UCH-1 (cell line): ENCODE measurements around a stretch of chr11.

DNA sequence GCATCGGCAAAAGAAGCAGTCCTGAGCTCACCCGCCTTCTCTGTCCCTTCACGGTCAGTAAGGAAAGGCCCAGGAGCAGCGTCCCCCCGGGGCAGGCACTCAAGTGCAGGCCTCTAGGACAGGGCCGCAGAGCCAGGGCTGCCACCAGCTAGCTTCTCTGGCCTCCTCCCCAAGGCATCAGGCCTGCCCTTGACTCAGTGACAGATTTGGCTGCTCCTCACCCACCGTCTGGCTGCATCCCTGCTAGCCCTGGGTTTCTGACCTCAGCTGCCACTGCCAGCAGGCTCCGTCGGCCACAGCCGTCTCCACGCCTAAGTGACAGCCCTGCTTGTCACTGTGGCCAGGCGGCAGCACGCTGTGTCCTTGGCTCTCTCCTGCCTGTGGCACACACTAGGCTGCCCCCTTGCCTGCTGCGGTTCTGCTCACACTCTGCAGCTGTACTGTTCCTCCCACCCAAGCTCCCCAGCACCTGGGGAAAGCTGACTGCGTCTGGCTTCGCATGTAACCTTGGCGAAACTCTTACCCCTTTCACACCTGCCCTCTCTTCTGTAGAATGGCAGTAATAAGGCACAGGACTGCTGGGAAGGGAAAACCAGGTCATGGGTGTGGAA is 32.3 kb upstream of the IGSF9B start:
- RRBS: no CpG with 5 or more reads among the region's 17 CpGs

DNA sequence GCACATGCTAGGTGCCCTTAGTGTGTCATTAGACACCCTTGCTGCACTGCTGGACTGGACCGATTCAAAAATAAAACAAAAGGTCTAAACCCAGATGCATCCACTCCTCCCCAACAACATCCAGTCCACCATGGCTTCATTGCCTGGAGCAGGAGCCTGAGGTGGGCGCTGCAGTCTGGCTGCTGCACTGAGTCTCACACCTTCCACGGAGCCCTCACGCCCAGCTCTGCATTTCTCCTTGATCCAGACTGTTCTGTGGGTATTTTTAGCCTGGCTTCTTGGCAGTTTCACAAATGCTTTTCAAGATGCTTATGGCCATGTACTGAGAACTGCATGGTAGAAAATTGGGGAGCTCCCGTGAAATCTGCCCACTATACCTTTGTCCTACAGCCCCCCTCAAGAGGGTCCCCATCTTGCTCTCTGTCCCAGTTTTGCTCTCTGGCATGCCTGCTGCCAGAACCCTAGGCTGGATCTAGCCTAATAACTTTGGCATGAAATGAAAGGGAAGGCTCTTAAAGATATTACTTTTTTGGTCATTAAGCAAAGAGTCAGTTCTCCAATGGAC is 53.3 kb upstream of the JAM3 start:
- RRBS: no CpG with 5 or more reads among the region's 5 CpGs

- RRBS: 21% methylated on average over 6 of the region's 26 CpGs
Observed at GRCh38 chr11:134032495-134033315, 36.2 kb upstream of the JAM3 start.

- RRBS: 18% methylated on average over 3 of the region's 25 CpGs
Observed at GRCh38 chr11:134047312-134048216, 21.3 kb upstream of the JAM3 start.

DNA sequence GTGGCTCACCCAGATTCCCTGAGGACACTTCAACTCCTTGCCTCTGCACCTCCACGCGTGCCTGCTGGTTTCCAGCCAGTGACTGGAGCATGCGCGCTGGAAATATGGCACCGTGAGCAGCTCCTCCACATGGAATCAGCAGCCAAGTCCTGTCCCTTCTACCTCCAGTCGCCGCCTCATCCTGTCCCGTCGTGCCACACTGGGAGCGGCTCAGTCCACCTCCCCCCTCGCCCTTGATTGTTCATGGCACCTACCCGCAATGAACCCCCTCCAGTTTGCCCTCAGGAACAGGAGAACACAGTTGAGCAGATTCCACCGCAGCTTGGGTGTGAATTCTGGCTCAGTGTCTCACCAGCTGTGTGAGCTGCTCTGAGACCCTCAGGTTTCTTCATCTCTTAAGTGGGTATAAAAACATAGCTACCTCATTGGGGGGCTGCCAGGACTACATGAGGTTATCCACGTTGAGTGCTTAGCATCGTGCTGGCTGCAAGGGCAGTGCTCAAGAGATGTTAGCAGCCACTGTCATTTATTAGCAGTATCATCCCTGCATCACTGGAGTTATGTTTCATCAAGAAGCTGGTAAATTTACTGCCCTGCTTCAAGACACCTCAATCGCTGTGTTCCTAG is 70.0 kb downstream of the NCAPD3 start:
- RRBS: no CpG with 5 or more reads among the region's 16 CpGs

DNA sequence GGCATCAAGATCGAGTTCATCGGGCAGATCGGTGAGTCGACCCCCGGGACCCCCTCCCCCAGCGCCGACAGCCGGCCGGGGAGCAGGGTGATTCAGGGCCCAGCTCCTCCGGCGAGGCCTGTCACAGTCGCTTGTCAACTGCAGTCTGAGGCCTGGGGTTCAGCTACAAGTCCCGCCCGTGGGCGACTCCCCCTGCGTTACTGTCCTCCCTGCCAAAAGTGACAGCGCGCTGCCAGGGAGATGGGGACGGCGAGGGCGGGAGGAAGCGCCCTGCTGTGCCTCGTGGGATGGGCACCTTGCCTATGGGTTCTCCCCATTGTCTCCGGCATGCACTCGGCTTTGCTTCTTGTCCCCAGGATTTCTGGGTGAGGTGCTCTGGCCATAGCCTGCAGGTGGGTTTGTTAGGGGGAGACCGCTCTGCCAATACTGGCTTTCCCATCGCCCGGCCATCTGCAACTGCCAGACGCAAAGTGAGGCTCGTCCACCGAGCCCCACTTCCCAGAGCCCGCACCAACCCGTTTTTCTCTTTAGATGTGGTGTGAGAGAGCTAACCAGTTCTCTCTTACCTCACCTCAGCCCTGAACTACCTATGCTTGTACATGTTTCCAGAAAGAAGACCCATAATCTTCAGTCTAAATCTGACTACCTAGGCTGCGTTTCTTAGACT is 977 bp downstream of the VPS26B start:
- RRBS: 0% methylated on average over 5 of the region's 34 CpGs

GRCh38 chr11:134250676-134251733 is 2.1 kb downstream of the THYN1 start:
- RRBS: no CpG with 5 or more reads among the region's 5 CpGs

DNA sequence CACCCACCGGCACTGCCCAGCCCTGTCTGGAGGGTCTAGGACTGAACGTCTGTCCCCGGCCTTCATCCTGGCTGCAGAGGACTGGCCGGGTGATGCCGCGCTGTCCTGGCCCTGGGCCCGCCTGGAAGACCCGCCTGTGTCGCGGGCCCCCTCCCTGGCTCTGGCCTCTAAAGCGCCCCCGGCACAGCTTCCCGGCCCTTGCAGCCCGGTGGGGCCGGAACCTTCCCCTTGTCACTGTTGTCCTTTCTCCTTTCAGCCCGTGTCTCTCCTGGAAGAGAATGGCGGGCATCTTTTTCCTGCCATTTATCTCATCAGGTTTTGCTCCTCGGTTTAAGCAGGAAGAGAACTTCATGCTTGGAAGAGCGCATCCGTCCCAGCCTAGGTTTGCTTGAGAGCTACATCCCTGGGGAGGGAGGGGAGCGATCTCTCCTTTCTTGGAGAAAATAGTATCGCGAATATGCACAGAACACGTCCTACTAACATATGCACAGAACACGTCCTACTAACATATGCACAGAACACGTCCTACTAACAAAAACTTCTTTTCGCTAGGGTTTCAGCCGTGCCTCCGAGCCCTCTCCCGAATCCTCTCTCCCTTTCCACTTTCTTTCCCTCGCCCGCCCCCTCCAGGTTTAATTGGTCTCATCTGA is 1.0 kb downstream of the GLB1L3 start:
- RRBS: 6% methylated on average over 9 of the region's 32 CpGs